ENCODE measurements around the genes RPF1 and GNG5.

DNA sequence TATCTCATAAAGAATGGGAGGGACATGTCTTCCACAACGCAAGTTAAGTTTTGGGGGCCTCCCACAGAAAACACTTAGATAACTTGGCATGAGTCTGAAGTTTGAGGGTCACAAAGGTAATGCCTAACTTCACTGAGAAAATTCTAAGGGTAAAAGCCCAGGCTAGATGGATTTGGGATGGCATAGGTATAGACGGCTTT, 1038.9 kb upstream of the ADGRL4 start:
- PRO-cap, 2 experiments, result no peak in any of the 2 experiments

GRCh38 chr1:80640966-80641411, 1159.7 kb upstream of the ADGRL2 start:
- PRO-cap, 2 experiments, result no peak in any of the 2 experiments

GRCh38 chr1:80750084-80750283, 1050.8 kb upstream of the ADGRL2 start:
- PRO-cap, 2 experiments, result no peak in any of the 2 experiments

DNA sequence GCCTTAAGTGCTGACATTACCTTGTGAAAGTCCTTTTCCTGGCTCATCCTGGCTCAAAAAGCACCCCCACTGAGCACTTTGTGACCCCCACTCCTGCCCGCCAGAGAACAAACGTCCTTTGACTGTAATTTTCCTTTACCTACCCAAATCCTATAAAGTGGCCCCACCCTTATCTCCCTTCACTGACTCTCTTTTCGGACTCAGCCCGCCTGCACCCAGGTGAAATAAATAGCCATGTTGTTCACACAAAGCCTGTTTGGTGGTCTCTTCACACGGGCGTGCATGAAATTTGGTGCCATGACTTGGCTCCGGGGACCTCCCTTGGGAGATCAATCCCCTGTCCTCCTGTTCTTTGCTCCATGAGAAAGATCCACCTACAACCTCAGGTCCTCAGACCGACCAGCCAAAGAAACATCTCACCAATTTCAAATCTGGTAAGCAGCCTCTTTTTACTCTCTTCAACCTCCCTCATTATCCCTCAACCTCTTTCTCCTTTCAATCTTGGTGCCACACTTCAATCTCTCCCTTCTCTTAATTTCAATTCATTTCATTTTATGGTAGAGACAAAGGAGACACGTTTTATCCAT, 555.2 kb upstream of the ADGRL2 start:
- PRO-cap, 2 experiments, result no peak in any of the 2 experiments

DNA sequence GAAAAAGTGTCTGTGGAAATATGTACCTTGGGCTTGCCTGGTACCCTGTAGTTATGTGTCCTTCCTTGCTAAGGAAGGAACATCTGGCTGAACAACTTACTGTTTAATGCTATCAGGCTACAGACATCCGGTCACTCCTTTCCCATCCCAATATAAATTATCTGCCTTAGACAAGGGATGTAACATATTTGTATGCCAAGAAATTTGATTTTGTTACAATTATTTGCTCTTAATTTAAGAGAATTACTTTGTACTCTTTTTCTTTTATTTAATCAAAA, 367.8 kb upstream of the ADGRL2 start:
- PRO-cap, 2 experiments, result peak in 1 of 2 experiments; most common minus-strand start position 85 of the sequence (in 1)

DNA sequence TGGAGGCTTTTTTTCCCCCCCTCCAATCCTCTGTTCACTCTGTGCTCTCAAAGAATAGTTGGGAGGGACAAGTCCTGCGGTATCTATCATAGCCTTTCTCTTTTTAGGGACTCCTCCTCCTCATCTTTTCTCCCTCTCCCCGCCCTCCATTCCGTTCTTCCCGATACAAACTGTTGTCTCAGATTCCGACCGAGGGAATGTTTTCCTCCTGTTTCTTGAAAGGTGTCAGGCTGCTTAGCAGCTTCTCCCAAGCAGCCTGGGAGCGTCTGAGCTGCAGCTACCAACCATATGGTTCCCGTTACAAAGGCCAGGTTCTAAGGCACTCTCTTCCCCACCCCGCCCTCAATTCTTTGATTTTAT, 2.7 kb downstream of the ADGRL2 start:
- PRO-cap, 2 experiments, result peak in 2 of 2 experiments; most common plus-strand start position 57 of the sequence (in 1); most common minus-strand start position 56 of the sequence (in 1)

DNA sequence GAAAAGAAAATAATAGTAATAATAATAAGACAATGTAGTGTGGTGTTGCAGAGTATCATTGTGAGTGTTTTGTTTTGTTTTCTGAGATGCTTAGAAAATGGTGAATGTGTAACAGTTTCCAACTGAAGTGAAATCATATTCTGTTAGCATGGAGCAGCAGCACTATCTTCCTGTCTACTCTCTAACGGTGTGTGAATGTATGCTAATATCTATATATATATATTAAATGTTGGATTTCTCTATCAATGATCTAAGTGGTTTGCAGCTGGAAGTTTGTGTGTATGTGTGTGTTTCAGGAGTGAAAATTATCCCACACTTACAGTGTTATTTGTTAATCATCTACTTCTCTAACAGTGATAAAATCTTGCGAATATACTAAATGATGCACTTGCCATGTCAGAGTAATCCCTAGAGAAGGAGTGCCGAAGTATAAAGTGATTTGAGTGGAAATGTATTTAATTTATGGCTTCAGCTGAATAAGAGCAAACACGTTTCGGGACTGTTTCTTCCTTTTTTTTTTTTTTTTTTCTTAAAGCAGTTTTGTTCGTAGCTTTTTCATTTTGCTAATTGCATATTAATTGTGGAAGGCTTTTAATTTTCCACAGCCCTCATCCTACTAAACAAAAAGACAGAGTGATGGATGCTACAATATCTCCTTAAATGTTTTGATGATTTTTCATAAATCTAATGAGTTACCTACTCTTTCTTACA, 475 bp downstream of the SAMD13 start:
- PRO-cap, 2 experiments, result no peak in any of the 2 experiments

- PRO-cap, 2 experiments, result no peak in any of the 2 experiments
Measured at GRCh38 chr1:84362972-84363565, 35.2 kb upstream of the DNASE2B start.

GRCh38 chr1:84406527-84407000, 8.3 kb downstream of the DNASE2B start:
- PRO-cap, 2 experiments, result no peak in any of the 2 experiments

DNA sequence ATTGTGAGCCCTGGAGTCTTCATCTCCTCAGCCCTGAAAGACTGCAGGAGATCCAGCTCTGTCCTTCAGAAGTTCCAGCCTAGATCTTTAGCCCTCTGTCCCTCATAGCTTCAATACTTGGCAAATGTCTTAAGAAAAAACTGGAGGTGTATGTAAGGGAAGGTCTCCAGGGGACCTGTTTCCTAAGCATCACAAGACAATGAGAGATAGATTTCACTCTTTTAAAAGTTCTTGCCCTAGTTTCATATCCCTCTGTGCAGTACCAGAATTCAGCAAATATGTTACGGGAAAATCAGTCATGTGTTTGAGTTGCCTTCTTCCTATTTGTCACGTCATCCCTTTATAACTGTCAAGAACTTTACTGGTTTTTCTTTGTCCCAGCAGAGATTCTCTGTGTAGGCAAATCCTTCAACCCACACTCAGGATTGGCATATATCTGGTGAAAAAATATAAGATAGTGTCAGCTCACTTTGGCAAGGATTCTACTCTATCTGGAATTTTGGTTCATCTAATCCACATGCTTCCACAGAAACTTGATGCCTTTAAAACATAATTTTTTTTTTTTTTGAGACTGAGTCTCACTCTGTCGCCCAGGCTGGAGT, 32.3 kb downstream of the DNASE2B start:
- PRO-cap, 2 experiments, result no peak in any of the 2 experiments

- PRO-cap, 2 experiments, result no peak in any of the 2 experiments
Measured at GRCh38 chr1:84437218-84437826, 39.0 kb downstream of the DNASE2B start.

DNA sequence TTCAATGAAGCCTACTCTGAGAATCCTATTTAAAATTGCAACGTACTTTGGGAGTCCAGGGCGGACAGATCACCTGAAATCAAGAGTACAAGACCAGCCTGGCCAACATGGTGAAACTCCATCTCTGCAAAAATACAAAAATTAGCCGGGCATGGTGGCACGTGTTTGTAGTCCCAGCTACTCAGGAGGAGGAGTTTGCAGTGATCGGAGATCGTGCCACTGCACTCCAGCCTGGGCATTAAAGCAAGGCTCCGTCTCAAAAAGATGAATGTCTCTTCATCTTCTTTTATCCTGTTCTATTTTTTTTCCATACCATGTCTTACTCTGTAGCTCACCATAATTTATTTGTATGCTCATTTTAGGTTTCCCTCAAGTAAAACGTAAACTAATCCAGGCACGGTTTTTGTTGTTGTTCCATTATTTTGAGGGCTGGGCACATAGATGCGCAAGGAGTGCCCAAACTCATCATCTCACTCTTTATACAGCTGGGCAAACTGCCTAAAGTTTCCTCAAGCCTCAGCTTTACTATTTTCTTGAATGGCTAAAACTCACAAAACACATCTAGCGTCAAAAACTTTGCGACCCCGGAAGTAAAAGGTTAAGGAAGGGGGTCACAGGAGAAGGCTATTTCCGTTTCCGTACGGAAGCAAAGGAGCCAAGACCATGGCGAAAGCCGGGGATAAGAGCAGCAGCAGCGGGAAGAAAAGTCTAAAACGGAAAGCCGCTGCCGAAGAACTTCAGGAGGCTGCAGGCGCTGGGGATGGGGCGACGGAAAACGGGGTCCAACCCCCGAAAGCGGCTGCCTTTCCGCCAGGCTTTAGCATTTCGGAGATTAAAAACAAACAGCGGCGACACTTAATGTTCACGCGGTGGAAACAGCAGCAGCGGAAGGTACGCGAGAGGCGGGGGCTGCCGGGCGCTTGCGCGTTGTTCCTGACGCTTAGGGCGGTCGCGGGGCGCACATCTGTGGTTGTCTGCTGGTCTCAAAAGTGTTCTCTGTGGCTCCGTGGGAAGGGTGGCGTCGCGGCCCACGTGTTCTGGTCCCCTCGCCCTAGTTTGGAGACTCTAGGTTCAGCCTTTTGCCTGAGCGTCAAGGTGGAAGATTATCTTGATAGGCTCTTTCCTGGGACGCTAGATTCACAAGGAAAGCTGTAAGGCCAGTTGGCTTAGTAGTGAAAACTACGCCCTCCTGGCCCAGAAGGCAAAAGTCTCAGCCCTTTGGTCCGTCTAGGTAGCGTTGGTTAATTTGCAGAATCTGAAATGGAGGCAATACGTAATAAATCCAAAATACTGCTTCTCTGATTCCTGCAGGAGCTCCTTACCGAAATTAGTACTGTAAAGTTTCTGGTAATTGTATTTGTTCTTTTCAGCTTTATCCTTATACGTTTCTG, at the start of gene RPF1:
TSS of gene RPF1 (plus strand) at position 648 of the 1,391 bp plus-strand sequence.
- PRO-cap, 2 experiments, result peak in 2 of 2 experiments; most common plus-strand start position 649 of the sequence (in 2); most common minus-strand start position 893 of the sequence (in 2)

GRCh38 chr1:84498055-84498711, 8.0 kb upstream of the SPATA1 start:
- PRO-cap, 2 experiments, result no peak in any of the 2 experiments

DNA sequence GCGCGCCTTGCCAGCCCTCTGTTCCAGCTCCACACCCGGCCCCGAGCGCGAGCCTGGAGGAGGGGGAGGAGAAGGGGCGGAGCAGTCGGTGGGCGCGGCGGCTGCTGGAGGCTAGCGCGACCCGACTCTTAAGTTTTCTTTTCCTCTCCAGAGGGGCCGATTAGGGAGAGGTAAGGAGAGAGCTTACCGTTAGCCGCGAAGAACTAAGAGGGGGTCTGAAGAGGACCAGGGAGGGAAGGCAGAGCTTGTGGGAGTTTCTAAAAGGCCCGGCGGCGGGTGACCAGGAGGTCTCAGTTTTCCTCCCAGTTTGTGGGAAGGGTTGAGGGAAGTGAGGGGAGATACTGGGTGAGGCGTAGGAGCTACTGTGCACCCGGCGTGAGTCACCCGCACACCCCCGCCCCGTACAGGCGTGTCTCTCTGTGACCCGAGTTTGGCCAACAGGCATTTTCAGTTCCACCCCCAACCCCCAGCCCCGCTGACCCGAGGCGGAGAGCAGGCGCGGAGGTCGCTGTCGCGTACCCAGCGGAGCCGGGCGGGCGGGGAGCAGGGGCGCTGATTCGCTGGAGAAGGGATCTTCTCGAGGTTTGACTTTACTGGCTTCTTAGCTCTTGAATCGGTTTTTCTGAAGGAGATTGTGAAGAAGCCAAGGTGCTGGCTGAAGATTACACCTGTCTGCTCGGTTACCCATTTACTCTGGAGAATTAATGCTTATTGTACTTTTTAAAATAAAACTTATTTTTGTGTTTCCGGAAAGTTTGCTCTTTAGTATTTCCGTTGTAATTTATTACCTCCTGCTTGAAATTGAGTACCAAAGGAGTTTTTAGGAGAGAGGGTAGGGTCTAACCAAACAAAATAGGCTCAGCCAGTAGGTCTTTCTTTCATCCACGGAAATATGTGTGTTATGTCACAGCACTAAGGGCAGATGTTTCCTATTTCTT, at the start of gene GNG5:
TSS of gene GNG5 (minus strand) at position 333 of the 938 bp plus-strand sequence.
- PRO-cap, 2 experiments, result peak in 2 of 2 experiments; most common plus-strand start position 84 of the sequence (in 2); most common minus-strand start position 330 of the sequence (in 2)

- PRO-cap, 2 experiments, result no peak in any of the 2 experiments
Measured at GRCh38 chr1:84932937-84933639, 40.1 kb upstream of the LPAR3 start.

- PRO-cap, 2 experiments, result no peak in any of the 2 experiments
Measured at GRCh38 chr1:85350885-85351128, 74.4 kb upstream of the BCL10 start.

DNA sequence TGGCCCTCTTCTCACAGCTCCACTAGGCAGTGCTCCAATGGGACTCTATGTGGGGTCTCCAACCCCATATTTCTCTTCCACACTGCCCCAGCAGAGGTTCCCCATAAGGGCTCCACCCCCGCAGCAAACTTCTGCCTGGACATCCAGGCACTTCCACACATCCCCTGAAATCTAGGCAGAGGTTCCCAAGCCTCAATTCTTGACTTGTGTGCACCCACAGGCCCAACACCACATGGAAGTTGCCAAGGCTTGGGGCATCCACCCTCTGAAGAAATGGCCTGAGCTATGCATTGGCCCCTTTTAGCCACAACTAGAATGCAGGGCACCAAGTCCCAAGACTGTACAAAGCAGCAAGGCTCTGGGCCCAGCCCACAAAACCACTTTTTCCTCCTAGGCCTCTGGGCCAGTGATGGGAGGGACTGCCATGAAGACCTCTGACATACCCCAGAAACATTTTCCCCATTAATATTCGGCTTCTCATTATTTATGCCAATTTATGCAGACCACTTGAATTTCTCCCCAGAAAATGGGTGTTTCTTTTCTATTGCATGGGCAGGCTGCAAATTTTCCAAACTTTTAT, 18.6 kb downstream of the ODF2L start:
- PRO-cap, 2 experiments, result no peak in any of the 2 experiments

DNA sequence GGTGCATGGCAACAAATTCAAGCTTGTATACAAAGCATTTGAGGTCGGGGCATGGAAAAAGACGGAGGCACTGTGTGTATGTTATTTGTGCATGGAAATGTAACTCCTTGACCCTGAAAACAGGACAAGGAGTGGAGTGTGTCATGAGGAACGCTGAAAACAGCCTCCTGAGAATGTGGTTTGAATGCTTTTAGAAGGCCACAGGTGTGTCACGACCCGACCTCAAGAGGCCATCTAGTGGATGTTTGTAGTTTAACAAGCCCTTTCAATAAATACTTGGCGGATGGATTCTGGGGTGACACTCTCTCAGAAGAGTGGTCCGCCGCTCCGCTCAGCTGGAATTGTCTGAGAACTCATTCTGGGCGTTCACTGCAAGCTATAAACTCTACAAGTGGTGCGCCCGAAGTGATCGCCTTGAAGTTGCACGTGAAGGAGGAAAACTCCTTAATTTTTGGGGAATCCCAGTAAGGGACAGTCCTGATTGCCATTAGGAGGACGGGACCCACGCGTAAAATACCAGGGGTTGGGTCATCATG, 33.4 kb downstream of the CLCA1 start:
- PRO-cap, 2 experiments, result no peak in any of the 2 experiments

- PRO-cap, 2 experiments, result peak in 1 of 2 experiments; most common plus-strand start chr1:86502875 (in 1)
Measured at GRCh38 chr1:86502612-86503551, 34.2 kb downstream of the CLCA1 start.

- PRO-cap, 2 experiments, result no peak in any of the 2 experiments
Measured at GRCh38 chr1:86648123-86648749, 56.1 kb upstream of the SH3GLB1 start.